Right lobe of liver (tissue), 4 donors: ENCODE results near the gene MAP1S.

DNA sequence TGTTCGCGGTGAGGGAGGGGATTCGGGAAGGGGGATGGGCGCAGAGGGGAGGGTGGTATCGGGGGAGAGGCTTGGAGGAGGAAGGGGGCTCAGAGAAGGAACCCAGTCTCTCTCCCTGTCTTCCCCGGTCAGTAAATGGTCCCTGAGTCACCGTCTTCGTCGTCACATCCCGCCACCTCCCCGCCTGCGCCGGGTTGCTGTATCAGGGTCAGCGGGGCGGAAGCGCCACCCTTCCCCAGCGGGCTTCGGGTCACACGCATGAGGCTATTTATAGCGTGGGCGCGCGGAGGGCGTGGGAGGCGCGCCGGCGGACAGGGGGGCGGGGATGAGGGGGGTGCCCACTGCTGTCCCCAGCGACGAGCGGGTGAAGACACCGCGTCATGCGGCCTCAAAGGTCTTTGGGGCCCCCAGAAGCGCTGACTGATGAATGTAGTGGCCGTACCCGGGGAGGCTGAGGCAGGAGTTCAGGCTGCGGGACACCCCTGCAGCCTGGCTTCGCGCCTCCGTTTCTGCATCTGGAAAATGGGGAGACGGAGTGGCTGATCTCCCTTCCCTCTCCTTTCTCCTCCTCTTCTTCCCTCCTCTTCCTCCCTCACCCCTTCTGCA, 7.9 kb downstream of the UNC13A start:
- PRO-cap, 4 experiments: peak in 2 of 4 experiments; most common minus-strand start position 133 of the sequence (in 2)
- RAMPAGE, long total RNA, 2 experiments: no peak in any of the 2 experiments

GRCh38 chr19:17719099-17719646, at the start of gene MAP1S:
TSS of gene MAP1S (plus strand) at chr19:17719480.
- PRO-cap, 4 experiments: peak in 4 of 4 experiments; most common plus-strand start chr19:17719480 (in 4); most common minus-strand start chr19:17719351 (in 2)
- RAMPAGE, long total RNA, 2 experiments: start-site peak on the plus strand in 1 of 2 experiments, at chr19:17719488-17719504 at its widest, 169 reads per replicate

DNA sequence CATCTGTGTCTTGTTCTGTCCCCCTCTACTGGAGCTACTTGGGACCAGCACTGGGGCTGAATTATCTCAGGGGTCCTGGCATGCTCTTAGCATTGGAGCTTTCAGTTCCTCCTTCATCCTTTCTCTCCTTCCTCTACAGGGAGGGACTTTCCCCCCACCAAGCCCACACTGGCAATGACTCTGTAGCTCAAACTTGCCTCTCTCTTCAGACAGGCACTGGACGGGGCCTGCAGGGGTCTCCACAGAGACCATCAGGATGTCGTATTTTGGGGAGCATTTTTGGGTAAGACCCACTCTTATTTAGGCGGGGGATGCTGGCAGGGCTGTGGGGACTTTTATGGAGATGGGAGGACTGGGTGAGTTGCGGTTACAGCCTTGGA, 3.6 kb downstream of the FCHO1 start:
- PRO-cap, 4 experiments: no peak in any of the 4 experiments
- RAMPAGE, long total RNA, 2 experiments: no peak in any of the 2 experiments

DNA sequence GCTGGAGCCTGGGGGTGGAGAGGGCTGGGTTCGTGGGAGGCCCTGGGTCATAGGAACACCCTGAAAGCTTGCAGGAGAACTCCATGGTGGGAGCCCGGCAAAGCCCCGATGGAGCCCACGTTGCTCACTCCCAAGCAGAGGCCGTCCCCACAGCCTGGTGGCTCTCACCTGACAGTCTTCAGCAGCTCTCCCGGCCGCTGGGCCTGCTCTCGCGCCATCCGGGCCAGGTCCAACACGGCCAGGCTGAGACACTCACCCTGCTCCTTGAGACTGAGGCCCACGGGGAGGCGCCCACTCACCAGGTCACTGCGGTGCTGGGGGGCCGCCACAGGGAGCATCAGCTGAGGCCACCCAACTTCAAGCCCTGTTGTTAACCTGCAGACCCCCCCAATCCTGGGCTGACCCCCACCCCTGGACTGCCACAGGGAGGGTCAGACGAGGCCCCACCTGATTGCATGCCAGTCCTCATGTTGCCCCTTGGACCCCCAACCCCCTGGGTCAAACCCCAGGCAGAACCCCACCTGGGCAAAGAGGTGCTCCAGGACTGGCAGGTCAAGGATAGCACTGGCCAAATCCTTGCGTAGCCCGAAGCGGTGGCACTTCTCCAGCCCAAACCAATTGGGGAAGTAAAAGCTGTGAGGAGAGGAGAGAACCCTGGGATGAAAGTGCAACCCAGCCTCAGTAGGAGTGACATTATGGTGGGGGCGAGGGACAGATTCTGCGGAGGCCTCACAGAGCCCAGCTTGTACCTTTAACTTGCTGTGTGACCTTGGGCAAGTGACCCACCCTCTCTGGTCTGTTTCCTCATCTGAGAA, 4.7 kb downstream of the JAK3 start:
- PRO-cap, 4 experiments: no peak in any of the 4 experiments
- RAMPAGE, long total RNA, 2 experiments: no peak in any of the 2 experiments

DNA sequence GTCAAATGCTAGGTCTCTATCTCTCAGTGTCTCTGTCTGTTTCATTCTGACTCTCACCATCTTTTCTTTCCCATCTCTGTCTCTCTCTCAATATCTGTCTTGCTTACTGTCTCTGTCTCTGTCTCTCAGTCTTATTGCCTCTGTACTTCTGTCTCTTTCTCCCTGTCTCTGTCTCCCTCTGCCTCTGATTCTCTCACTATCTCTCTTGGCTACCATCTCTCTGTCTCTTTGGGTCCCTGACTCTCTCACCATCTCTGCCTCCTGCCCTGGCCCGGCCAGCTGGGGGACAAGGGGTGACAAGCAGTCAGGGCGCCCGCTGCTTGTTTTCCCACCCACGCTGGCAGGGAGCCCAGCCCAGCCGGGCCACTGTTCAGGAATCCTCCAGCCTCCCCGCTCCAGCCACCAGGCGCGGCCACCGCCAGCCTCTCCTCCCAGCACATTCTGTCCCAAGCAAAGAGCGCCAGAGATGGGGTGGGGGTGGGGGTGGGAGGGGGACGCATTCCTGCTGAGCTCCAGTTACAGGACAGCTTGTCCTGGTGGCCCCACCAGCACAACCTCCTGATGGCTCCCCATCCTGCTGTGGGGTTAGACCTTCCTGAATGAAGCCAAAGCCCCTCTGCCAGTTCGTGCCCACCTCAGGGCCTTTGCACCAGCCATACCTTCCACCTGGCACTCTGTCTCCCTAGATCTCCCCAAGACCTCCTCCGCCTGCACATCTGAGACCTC, 12.2 kb downstream of the ARRDC2 start:
- PRO-cap, 4 experiments: peak in 3 of 4 experiments; most common plus-strand start position 526 of the sequence (in 2); most common minus-strand start position 281 of the sequence (in 3)
- RAMPAGE, long total RNA, 2 experiments: no peak in any of the 2 experiments

- PRO-cap, 4 experiments: peak in 4 of 4 experiments; most common plus-strand start chr19:18109973 (in 3); most common minus-strand start chr19:18109879 (in 4)
- RAMPAGE, long total RNA, 2 experiments: no peak in any of the 2 experiments
Observed at GRCh38 chr19:18109625-18110899, 12.5 kb downstream of the MAST3 start.

DNA sequence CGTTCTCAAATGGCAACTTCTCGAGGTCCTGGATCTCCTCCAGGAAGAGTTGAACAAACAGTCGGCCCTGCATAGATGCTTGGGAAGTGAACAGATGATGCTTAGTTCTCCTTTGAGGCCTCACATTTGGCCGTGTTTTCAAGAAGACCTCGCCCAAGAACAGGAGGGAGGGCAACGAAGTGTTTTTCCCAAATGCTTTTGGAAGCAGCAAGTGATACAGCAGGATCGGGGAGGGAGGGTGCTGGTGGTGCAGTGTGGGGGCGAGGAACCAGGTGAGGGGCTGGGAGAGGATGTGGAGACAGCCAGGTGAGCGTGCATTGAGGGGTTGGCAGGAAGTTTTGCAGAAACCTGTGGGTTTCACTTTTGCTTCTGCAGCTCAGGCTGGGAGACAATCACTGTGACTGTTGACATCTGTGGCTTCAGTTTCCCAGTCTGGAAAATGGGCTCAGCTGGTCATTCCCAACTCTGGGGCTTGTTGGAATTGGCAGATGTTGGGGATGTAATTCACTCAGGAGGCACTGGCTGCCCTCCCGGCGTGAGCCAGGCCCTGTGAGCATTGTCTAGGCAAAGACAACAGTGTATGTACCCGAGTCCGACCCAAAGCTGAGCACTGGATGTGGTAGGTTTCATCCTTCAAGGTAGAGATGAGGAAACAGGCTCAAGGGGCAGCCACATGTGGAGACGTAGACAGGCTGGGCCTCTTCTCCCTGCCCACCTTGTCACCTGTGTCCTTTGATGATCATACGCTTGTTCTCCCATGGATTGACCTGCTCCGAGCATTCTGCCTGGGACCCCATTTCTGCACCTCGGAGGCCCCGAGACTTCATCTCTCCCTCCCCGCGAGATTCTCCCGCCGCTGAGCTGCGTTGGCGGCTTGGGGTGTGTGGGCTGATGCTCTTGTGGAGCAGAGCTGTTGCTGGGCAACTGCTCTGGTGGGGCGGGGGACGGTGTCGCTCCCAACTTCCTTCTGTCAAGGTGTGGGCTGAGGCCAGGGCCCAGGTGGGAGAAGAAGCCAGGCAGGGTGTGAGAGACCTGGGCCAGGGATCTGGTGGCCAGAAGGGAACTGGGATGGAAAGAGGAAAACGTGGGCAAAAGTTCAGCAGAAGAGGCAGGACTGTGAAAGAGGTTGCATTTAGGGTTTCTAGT, 21.9 kb downstream of the MAST3 start:
- PRO-cap, 4 experiments: no peak in any of the 4 experiments
- RAMPAGE, long total RNA, 2 experiments: no peak in any of the 2 experiments

DNA sequence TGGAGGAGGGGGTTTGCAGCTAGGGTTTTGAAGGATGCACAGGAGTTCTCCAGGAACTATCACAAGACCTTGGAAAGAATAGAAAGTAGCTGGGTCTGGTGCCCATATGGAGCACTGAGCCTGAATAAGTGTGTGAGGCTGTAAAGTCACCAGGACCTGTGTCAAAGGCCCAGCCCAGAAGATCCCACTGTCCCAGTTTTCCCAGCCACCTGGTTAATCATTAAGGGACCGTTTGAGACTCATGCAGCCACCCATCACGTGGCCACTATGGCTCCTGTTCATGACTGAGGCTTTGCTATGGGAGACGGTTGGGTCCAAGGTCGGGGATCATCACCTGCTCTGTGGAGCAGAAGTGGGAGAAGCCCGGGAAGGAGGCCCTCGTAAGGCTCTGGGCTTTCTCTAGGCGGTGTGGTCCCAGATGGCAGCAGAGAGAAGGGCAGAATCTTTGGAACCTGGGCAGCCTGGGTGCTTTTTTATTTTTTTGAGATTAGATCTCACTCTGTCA, 17.0 kb upstream of the PIK3R2 start:
- PRO-cap, 4 experiments: peak in 4 of 4 experiments; most common plus-strand start position 302 of the sequence (in 4); most common minus-strand start position 163 of the sequence (in 2)
- RAMPAGE, long total RNA, 2 experiments: no peak in any of the 2 experiments

- PRO-cap, 4 experiments: peak in 4 of 4 experiments; most common plus-strand start chr19:18205311 (in 4); most common minus-strand start chr19:18205181 (in 2)
- RAMPAGE, long total RNA, 2 experiments: no peak in any of the 2 experiments
Observed at GRCh38 chr19:18204972-18205471, 1.2 kb upstream of the RAB3A start.

GRCh38 chr19:18205472-18206314, 1.9 kb upstream of the RAB3A start:
- PRO-cap, 4 experiments: peak in 4 of 4 experiments; most common plus-strand start chr19:18205812 (in 1); most common minus-strand start chr19:18205709 (in 3)
- RAMPAGE, long total RNA, 2 experiments: no peak in any of the 2 experiments

DNA sequence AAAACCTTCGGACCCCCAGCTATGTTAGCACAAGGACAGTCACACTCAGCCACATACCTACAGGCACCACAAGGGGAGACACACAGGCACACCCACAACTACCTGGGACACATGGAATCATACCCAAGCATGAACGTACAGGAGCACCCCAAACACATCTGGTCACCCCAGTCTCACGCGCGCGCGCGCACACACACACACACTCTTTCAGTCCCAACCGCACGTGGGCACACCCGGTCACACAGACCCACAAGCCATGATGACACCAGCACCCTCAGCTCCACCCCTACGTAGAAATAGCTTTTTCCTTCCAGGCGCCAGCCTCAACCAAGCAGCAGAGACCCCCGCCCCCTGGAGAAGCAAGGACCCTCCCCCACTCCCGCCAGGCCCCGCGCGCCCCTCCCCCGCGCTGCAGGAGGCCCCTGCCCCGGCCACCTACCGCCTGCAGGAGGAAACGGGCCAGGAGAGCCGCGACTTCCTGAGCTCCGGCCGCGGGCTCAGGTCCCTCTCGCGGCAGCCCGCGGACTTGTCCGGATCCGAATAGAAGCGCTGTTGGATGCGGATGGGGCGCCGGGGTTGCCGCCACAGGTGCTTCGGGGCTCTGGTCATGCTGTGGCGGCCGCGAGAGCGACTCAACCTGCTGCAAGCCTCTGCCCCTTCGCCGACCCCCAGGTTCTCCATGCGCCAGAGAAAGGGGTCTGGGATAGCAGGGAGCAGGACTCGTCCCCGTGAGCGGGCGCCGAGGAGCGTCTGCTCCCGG, 6.5 kb upstream of the PDE4C start:
- PRO-cap, 4 experiments: no peak in any of the 4 experiments
- RAMPAGE, long total RNA, 2 experiments: no peak in any of the 2 experiments

GRCh38 chr19:18253685-18254256, 20.5 kb downstream of the IQCN start:
- PRO-cap, 4 experiments: no peak in any of the 4 experiments
- RAMPAGE, long total RNA, 2 experiments: no peak in any of the 2 experiments

- PRO-cap, 4 experiments: no peak in any of the 4 experiments
- RAMPAGE, long total RNA, 2 experiments: no peak in any of the 2 experiments
Observed at GRCh38 chr19:18262072-18262929, 12.0 kb downstream of the IQCN start.

GRCh38 chr19:18286975-18287851, 5.8 kb upstream of the JUND start:
- PRO-cap, 4 experiments: no peak in any of the 4 experiments
- RAMPAGE, long total RNA, 2 experiments: no peak in any of the 2 experiments

GRCh38 chr19:18291592-18292201, 10.3 kb upstream of the JUND start:
- PRO-cap, 4 experiments: peak in 4 of 4 experiments; most common plus-strand start chr19:18292071 (in 4); most common minus-strand start chr19:18291696 (in 4)
- RAMPAGE, long total RNA, 2 experiments: no peak in any of the 2 experiments

- PRO-cap, 4 experiments: peak in 3 of 4 experiments; most common plus-strand start chr19:18292351 (in 2); most common minus-strand start chr19:18292300 (in 2)
- RAMPAGE, long total RNA, 2 experiments: no peak in any of the 2 experiments
Observed at GRCh38 chr19:18292202-18292435, 10.7 kb upstream of the JUND start.

DNA sequence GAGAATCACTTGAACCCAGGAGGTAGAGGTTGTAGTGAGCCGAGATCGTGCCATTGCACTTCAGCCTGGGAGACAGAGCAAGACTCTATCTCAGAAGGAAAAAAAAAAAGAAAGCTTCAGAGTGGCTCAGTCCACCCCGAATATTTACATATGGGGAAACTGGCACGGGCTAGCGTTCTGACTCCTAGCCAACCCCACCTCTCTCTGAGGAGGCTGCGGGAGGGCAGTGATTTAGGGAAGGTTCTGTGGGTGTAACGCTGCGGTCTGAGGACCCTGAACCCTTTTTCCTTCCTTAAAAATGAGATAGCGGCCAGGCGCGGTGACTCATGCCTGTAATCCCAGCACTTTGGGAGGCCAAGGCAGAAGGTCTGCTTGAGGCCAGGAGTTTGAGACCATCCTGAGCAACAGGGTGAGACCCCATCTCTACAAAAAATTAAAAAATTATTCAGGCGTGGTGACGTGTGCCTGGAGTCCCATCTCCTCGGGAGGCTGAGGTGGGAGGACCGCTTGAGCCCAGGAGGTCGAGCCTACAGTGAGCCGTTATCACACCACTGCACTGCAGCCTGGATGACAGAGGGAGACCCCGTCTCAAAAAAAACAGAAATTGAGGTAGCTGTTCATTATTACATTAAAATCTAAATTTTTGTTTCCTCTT, 4.9 kb downstream of the LRRC25 start:
- PRO-cap, 4 experiments: peak in 3 of 4 experiments; most common plus-strand start position 295 of the sequence (in 3); most common minus-strand start position 206 of the sequence (in 2)
- RAMPAGE, long total RNA, 2 experiments: no peak in any of the 2 experiments

- PRO-cap, 4 experiments: peak in 4 of 4 experiments; most common plus-strand start chr19:18417819 (in 2); most common minus-strand start chr19:18417646 (in 4)
- RAMPAGE, long total RNA, 2 experiments: no peak in any of the 2 experiments
Observed at GRCh38 chr19:18417272-18418464, 1.5 kb upstream of the SSBP4 start.

DNA sequence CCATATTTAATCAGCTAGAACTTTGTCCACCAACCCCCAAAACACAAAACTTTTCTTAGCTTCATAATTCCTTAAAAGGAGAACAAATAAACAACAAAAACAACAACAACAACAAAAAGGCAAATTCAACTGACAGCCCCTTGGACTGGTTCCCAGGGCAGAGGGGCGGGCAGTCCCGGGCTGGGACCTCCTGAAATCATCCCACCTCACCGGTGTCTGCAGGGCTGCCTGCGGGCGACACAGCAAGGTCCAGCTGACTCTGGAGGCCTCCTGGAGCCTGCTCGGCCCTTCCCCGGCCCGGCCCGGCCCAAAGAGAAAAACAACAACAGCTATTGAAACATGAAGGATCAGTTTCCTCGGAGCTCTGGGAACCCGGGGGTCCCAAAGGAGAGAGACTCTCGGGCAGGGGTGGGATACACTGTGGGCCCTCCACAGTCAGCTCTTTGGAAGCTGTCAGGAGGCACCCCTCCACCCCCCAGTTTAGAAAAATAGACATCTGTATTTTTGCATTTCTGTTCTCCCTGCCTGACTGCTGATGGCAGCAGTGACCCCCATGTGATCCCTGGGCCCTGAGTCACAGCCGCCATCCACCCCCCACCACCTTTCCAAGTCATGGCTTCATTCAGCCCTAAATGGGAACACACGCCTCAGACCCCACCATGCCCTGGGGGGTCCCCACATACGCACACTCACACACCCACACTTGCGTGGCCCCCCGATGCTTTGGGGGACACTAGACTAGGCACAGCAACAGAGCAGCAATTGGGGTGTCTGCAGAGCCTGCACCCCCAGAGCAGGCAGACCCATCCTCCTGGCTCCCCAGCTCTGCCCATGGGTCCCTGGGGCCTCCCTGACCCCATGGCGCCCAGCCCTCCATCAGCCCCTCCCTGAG, 5.2 kb upstream of the ISYNA1 start:
- PRO-cap, 4 experiments: peak in 1 of 4 experiments; most common minus-strand start position 479 of the sequence (in 1)
- RAMPAGE, long total RNA, 2 experiments: no peak in any of the 2 experiments

- PRO-cap, 4 experiments: no peak in any of the 4 experiments
- RAMPAGE, long total RNA, 2 experiments: no peak in any of the 2 experiments
Observed at GRCh38 chr19:18492797-18493294, 29.0 kb downstream of the ELL start.